Aortic smooth muscle cell (primary cell): ENCODE results near the genes MATN1 and TINAGL1.

DNA sequence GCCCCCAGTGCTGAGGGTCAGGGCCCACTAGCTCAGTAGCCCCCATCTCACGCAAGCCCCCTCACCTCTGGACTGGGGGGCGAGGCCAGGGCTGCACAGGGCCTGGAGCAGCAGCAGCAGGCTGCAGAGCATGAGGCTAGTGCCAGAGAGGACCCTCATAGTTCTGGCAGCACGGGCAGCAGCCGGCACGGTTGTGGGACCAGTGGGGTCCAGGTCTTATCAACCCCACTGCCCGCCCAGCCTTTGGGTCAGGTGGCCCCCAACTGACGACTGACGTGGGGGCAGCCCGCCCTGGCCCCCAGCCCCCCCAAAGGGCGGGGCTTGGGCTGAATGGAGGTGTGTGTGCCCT lies at the start of gene MATN1:
MATN1 (minus strand) TSS at position 193 of the 349 bp plus-strand sequence.
- RRBS, result no CpG with 5 or more reads among the region's 10 CpGs

DNA sequence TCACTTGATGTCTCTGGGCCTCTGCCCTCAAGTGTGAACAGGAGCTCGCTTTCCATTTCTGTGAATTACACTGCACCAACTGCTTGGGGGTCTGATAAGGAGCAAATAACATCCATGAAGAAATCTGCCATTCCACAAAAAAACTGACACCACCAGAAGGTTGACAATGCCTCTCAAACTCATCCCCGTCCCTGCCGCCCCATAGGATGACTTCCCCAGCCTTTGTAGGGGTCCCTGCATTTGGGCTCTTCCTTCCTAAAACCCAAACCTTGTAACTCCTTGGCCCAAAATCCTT lies 7.5 kb upstream of the MATN1 start:
- RRBS, result no CpG with 5 or more reads among the region's 3 CpGs

- RRBS, result no CpG with 5 or more reads among the region's 17 CpGs
Measured at GRCh38 chr1:30750388-30751185, 7.0 kb downstream of the LAPTM5 start.

DNA sequence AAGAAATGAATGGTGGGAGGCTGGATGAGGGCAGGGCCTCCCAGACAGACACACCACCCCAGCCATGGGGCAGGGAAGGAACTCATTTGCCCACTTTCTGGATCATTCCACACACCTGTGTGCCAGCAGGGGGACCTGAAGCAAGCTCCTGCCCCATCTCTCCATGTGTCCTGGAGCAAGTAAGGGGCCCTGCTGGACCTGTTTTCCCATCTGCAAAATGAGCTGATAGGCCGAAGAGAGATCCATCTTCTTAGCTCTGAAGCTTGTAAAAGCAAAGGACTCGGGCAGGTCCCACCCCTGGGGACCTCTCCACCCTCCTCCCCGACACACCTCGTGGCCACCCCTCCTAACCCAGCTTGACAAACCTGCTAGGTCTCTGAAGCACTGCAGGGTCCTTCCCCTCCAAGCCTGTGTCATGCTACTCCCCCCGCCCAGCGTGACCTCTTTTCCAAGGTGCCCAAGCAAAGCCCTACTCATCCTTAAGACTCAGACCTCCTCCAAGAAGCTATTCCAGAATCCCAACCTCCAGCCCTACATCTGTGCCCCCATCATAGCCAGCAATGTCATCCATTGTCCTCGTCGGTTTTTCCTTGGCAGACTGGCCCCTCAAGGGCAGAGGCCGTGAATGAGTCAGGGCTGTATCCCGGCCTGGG lies 5.4 kb downstream of the LAPTM5 start:
- RRBS, result no CpG with 5 or more reads among the region's 10 CpGs

DNA sequence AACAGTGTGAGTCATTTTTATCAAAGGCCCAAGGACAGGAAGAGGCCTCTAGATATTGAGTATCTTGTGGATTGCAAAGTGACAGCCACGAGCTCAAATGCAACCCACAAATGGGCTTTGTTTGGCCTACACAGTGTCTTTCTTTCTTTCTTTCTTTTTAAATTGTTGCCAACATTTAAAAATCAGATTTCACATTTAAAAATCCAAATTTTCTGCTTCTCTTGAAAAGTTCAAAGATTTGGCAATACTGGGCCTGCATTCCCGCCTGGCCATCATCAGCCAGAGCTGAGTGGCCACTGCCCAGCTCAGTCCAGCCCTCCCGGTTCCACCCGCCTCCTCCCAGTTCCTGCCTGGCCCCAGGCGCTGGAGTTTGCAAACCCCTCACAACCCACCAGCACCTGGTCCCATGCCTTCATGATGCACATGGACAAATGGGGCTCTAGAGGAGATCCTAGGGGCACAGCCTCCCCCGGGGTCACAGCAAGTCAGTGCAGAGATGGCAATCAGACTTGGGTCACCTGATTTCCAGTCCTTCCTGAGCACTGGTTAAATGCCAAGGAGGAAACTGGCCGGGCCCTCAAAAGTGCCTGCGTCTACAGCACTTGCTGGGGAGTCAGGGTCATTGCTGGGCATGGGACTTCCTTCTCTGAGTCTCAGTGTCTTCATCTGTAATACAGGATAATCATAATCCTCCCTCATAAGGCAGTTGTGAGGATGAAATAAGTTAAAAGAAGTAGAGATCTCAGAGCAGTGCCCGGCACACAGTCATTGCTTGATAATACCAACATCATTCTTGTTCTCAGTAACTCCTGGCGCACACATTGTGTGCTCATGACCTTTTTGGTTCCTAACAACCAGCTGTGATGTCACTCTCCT lies 41.0 kb upstream of the LAPTM5 start:
- RRBS, result 73% methylated on average over 1 of the region's 10 CpGs

GRCh38 chr1:30933982-30934258 lies 25.4 kb upstream of the SDC3 start:
- RRBS, result no CpG with 5 or more reads among the region's 4 CpGs

DNA sequence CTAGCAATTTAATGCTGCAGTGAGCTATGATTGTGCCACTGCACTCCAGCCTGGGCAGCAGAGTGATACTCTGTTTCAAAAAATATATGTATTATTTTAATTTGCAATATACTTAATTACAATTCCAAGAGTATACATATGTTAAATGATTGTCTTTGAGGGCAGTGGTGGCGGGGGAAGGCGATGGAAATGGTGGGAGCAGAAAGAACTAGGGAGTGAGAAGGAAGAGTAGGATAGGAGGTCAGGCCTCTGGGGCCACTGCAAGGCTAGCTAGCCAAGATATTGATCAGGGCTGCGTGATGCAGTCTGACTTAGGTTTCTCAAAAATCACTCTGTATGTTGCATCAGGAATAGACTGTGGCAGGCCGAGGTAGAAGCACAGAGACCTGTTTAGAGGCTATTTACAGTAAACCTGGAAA lies 21.1 kb upstream of the PUM1 start:
- RRBS, result no CpG with 5 or more reads among the region's 4 CpGs

DNA sequence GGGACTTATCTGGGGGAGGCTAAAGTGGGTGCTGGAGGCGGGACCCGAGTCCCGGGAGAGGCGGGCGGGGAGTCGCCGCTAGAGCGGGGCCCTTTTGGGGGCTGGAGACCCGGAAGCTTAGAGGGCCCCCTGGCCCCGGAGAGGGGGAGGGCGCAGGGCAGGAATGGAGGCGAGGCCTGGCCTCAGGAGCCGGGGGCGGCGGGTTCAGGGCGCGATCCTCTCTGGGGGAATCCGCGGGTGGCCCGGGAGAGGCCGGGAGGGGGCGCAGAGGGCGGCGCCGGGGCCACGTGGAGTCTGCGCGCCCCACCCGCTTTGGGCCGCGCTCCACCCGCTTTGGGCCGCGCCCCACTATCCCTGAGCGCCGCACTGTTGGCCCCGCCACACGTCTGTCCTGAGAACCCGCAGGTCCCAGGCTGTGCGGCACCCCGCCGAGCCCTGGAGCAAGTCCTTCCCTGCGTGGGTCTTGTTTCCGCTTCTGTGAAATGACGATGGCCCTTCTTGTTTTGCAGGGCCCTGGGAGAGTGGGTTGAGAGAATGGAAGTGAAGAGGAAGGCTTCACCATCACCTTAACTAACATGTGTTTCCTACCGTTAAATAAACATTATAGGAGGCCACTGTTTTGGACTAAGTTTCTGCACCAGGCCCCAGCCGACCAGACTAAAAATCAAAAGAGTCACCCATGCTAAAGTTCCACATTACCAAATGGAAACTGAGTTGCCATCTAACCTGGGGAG lies 84.3 kb downstream of the NKAIN1 start:
- RRBS, result 3% methylated on average over 20 of the region's 47 CpGs

DNA sequence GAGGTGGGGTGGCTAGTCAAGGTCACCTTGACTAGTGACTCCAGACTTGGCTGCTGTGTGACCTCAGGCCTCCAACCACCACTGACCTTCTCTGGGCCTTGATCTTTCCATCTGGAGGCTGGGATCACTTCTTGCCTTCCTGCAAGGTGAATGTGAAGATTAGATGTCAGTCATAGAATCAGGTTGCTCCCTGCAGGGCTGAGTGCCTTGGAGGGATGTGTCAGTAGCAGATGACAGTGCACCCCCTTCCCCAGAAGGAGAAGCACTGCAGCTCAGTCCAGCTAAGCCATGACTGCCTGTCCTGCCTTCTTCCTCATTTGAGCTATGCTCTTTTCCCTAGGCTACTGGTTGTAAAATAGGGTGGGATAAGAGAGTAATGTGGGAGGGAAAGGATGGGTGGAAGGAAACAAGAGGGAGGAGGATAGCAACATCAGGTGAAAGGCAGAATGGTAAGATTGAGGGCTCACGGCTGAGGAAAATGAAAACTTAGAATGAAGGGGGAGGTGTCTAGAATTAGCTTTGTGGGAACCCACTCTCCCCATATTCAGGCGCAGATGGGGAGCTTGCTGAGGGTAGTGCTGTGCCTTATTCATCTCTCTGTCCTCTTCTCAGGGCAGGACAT lies 11.1 kb upstream of the FABP3 start:
- RRBS, result no CpG with 5 or more reads among the region's 2 CpGs

GRCh38 chr1:31425449-31426109 lies 12.6 kb downstream of the SERINC2 start:
- RRBS, result no CpG with 5 or more reads among the region's 25 CpGs

DNA sequence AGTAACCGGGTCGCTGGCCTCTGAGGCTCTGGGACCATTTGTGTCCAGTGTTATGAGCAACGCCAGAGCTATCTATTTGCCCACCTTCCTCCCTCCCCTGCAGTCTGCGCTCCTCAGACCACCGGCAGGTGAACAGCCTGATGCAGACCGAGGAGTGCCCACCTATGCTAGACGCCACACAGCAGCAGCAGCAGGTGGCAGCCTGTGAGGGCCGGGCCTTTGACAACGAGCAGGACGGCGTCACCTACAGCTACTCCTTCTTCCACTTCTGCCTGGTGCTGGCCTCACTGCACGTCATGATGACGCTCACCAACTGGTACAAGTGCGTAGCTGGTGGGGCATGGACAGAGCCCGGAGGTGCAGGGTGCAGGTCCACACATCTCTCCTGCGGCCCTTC lies 19.8 kb downstream of the SERINC2 start:
- RRBS, result 91% methylated on average over 6 of the region's 16 CpGs

DNA sequence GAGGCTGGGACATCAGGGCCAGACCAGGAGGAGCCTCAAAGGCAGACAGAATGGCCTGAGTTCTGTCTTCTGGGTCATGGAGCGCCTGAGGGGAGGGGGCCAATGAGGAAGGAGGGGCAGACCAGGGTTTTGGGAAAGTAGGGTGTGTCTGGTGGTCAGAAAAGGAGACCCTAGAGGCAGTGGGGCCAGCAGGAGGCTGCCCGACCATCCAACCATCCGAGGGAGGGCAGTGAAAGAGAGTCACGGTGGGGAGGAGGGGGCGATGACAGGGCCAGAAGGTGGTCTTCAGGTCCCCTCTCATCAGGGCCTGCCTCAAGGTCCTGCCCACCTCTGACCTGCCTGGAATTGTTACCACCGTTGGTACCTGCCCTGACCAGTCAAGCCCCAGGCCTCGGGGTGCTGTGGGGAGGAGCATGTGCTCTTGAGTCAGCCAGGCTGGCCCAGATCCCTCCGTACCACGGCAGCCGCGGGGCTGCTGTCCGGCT lies 21.8 kb downstream of the SERINC2 start:
- RRBS, result no CpG with 5 or more reads among the region's 12 CpGs

GRCh38 chr1:31445163-31445668 lies 32.2 kb downstream of the SERINC2 start:
- RRBS, result no CpG with 5 or more reads among the region's 7 CpGs

DNA sequence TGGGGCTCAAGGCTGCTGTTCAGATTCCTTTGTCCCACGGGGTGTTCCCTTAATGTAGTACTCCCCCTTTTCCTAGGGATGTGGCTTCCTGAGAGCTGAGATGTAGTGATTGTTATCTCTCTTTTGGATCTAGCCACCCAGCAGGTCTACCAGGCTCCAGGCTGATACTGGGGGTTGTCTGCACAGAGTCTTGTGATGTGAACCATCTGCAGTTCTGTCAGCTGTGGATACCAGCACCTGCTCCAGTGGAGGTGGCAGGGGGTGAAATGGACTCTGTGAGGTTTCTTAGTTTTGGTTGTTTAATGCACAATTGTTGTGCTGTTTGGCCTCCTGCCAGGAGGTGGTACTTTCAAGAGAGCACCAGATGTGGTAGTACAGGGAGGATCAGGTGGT lies 63.9 kb downstream of the SERINC2 start:
- RRBS, result no CpG with 5 or more reads among the region's 1 CpG

GRCh38 chr1:31477343-31478152 lies 64.5 kb downstream of the SERINC2 start:
- RRBS, result no CpG with 5 or more reads among the region's 12 CpGs

DNA sequence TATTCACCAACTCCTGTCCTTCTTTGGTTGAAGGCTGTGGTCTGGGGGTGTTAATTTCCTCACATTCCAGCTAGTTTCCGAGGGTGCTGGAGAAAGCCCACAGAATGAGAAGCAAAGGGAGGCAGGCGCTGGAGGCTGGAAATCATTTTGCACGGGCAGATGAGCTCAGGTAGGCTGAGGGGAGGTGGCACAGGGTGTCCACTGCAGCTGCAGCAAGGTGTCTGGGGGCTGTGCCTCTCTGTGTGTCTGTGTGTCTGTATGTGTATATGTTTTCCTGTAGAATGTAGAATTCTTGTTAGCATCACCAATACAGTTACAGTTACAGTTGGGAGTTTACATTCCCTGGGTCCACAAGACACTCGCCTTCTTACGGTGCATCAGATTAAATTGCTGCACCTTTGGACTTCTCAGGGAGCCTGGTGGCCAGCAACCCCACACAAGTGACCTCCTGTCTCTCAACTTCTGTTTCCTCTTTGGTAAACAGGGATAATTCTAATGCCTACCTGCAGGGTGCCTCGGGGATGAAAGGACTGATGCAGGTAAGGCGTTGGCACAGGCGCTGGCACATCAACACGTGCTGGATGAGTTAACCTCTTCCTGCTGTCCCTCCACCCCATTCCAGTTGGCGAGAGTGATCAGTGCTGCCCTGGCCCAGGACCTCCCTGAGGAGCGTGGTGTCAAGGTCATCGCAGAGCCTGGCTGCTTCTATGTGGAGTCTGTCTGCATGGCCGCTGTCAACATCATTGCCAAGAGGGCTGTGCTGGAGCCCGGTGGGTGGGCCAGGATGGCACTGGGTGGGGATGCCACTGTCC lies 69.3 kb upstream of the TINAGL1 start:
- RRBS, result no CpG with 5 or more reads among the region's 14 CpGs

DNA sequence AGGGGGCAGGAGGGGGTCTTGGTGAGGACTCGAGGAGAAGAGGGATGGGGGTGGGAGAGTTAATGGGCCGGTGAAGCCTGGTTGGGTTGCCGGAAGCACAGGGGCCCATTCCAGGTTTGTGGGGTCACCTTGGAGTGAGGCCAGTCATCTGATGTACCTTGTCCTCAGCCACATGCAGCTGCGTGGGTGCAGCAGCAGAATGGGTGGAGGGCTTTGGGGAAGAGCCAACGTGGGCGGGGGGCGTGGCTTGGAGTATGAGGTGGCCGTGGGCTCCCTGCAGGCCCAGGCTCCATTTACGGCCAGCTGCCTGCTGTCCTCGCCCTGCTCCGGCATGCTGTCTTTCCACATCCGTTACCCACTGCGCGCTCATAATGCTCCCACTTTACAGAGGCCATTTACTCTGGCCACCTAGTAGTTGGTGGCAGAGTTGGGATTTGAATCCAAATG lies 27.8 kb upstream of the TINAGL1 start:
- RRBS, result no CpG with 5 or more reads among the region's 14 CpGs

GRCh38 chr1:31576142-31576633 lies at the start of gene TINAGL1:
Gene TINAGL1 (plus strand): TSS chr1:31576515.
- RRBS, result no CpG with 5 or more reads among the region's 25 CpGs

- RRBS, result 2% methylated on average over 19 of the region's 49 CpGs
Measured at GRCh38 chr1:31617949-31618644, 608 bp downstream of the HCRTR1 start.

DNA sequence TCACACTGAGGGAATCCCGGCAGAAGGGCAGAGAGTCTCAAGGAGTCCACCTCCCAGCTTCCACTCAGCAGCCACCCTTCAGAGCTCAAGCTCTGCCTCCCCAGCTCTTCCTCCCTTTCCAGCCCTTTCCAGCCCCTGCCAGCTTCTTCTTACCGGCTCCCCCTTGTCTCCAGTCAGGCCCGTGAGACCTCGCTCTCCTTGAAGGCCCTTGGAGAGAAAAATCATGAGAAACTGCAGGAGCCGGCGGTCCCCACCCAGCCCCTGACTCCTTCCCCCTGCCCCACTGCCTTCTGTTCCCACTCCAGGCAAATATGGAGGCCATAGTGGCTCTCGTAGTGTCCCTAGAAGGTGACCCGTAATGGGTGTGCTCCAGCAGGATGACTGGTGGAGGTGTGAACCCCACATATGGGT lies 24.0 kb upstream of the PEF1 start:
- RRBS, result no CpG with 5 or more reads among the region's 8 CpGs